Hair follicular keratinocyte (primary cell): ENCODE measurements around a stretch of chr6.

- RAMPAGE, long total RNA, result no peak
These were observed 102.6 kb upstream of the MLN start for GRCh38 chr6:33906282-33906888.

DNA sequence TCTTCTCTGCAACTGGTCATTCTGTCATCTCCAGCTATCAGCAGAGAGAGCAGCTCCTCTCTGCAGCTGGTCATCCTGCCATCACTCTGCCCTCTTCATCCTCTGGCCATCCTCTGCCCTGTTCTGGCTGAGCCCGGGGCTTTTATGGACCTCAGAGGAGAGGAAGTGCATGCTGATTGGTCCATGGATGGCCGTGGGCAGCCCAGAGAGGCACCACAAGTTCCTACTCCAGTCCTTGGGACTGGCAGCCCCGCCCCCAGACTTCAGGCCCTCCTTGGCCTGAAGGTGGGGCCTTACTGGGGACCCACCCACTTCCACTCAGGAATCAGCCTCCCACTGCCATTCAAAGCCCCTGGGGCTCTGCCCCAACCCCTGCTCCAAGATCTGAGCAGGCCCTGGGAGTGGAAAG, 34.3 kb upstream of the HMGA1 start:
- RAMPAGE, long total RNA, result no peak

DNA sequence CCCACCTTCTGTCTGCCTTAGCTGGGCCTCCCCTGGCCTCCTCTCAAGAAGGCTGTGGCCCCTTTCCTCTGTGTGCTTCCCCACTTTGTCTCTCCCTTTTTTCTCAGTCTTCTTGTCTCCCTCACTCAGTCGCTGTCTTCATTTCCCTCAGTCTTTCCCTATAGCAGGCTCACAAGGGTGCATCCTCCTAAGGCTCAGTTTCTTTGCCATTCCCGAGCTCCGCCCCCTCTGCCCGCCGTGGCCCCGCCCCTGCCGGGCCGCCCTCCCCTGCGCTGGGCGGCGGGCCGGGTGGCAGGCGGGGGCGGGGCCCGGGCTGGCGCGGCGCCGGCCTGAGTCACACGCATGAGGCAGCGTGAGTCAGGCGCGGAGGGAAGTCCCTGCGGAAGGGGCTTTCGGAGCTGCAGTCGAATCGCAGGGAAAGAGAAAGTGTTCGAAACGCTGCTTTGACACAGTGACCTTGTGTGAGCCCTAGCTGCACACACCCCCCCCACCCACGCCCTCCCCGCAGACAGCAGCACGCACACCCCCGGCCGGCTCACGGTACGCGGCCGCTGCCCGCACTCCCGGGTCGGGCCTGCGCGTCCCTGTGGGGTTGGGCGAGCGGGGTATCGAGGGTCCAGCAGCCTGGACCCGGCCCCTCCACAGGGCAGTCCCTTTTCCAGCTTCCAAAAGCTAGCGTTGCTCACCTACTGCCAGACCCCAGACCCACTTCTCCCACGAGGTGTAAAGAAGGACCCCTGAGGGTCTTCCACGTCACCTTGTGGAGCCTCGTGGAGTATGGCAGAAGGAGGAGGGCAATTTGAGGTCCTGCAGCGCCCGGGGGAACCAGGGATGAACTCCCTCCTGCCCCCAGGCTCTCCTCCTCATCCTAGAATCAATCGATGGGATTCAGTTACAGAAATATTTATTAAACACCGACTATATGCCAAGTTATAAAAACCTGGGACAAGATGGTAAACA, 12.6 kb upstream of the HMGA1 start:
- RAMPAGE, long total RNA, result no peak

DNA sequence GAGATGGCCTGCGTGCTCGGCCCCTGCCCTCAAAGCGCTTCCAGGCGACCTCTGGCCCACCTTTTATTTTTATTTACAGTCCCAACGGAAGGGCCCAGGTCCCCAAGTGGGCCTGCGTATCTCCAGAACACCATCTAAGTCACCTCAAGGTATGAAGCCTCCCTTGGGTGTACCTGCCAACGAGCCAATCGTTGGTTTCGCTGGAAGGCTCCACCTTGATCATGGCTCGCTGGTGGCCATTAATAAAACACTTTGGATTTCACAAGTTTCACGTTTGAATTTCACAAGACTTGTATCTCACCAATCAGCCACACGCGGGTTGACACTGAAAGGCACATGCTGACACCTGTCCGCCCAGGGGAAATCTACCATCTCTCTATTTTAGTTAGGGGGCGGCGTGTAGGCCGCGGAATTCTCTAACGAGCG, 635 bp upstream of the HMGA1 start:
- RAMPAGE, long total RNA, result no peak

DNA sequence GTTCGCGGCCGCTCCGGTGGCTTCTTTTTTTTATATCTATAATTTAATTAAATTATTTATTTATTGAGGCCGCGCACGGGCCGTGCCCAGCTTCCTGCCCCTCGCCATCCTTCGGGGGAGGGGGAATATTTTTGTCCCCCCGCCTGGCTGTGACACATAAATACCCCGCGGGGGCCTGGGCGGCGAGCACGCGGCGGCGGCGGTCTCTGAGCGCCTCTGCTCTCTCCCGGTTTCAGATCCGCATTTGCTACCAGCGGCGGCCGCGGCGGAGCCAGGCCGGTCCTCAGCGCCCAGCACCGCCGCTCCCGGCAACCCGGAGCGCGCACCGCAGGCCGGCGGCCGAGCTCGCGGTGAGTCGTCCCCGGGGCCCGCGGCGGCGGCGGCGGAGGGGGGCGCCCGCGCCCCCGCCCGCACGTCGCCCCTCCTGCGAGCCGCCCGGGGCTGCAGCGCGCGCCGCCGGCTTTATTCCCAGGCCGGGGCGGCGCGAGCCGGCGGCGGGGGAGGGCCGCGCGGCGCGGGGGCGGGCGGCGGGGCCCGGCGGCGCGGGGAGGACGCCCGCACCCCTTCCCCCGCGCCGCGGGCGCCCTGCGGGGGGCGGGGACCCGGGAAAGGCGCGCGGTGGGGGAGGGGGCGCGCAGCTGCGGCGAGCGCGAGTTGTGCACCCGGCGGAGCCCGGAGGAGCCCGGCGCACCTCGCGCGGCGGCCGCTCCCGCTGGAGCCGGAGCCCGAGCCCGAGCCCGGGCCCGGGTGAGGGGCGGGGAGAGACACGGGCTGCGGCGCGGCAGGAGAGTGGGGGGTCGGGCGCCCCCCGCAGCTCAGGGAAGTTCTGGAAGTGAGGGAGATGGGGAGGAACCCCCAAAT, 525 bp downstream of the HMGA1 start:
- RAMPAGE, long total RNA, result no peak

GRCh38 chr6:34238438-34239048, 1.9 kb downstream of the HMGA1 start:
- RAMPAGE, long total RNA, result no peak

- RAMPAGE, long total RNA, result no peak
These were observed 1.7 kb downstream of the NUDT3 start for GRCh38 chr6:34390409-34391470.

DNA sequence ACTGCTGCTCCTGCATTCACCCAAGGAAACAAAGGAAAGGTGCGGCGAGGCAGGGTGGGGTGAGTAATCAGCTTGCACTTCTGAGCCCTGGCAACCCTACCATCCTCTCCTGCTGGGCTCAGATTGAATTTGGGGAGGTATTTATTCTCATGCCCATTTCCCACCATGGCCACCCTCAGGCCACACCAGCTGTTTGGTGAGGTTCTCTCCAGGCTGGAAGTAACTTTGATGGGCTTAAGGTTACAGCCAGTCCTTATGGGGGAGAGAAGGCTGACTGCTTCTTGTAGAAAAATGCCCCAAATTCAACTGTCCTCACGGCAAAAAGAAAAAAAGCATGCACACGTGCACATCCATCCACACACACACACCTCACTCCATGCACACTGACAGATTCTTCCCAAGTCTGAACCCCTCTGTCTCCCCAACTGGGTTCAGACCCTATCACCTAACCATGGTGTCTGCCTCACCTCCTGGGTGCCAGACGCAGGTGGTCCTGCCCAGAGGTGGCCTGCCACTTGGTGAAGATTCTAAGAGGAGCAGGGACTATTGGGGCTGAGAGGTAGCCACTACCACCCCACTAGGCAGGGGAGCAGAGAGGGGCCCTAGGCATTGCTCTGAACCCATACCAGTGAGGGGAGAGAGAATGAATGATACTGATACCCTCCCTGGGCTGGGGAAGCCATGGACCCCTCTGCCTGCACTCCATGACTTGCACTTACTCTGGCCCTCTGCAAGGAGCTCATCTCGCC, 31.5 kb upstream of the SPDEF start:
- RAMPAGE, long total RNA, result no peak

- RAMPAGE, long total RNA, result no peak
These were observed 45.0 kb upstream of the SPDEF start for GRCh38 chr6:34601048-34601650.

GRCh38 chr6:34679407-34679971, 17.1 kb downstream of the ILRUN start:
- RAMPAGE, long total RNA, result no peak

- RAMPAGE, long total RNA, result no peak
These were observed 12.7 kb upstream of the ILRUN start for GRCh38 chr6:34709191-34709838.

DNA sequence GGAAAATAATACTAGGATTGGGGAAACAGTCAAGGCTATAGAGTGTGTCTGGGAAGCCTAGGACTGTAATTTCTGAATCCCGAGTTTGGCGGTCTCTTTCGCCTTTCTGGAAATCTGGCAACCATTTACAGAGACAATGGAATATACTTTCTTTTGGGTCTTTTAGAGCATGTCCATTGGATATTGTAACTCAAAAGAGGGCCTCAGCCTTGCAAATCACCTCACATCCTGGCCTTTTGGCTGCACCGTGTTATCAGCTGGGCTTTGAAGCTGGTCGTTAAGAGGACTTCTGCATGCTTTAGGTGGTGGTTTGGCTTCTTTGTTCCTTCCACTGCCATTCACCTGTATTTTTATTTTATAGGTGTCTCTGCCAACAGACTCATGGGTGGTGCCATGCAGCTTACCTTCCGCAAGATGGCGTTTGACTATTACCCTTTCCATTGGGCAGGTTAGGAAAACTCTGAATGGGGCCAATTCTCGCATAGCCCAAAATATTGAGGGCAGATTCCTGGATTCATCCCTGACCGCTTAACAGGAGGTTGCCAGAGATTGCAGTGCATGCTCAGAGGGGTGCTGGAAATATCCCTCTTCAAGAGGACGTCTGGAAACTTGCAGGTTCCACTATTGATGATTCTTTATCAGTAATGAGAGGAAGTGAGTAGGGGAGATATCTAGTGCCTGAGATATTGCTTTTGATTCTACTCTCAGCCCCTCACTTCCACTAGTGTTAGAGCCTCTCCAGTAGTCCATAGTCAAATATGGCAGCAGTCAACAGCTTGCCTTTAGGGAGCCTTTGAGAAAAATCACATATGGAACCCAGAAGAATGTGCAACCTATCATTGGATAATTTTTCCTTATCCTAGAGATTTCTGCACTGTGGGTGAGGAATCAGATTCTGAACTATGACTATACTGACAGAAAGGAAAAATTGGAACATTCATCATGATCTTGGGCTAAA, 32.3 kb downstream of the TAF11 start:
- RAMPAGE, long total RNA, result no peak

GRCh38 chr6:34858799-34859482, 28.9 kb downstream of the TAF11 start:
- RAMPAGE, long total RNA, result no peak

DNA sequence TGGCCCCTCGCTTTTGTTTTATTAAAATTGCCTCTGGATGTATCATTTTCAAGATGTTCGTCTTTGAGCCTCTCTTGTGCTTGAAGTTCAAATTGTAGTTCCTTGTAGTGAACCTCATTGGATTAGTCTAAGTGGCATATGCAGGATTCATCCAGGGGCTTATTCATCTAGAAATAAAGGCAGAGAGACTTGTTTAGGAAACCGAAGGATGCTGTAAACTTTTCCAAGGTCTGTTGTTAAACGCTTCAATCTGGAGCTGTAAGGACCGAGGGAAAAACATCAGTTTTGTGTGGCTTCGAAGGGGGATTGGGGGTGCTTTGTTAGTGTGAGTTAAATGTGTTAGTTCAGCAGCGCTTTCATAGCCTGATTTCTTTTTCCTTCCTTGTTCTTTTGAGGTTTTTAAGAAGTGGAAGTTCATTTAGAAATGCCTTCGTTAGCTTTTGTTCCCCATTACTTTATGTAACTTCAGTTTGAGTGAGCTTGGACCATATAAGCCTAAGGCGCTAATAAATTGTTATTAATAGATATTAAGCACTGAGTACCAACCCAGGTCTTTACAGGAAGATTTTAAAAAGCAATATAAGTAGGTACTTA, 1.4 kb downstream of the ANKS1A start:
- RAMPAGE, long total RNA, result no peak

DNA sequence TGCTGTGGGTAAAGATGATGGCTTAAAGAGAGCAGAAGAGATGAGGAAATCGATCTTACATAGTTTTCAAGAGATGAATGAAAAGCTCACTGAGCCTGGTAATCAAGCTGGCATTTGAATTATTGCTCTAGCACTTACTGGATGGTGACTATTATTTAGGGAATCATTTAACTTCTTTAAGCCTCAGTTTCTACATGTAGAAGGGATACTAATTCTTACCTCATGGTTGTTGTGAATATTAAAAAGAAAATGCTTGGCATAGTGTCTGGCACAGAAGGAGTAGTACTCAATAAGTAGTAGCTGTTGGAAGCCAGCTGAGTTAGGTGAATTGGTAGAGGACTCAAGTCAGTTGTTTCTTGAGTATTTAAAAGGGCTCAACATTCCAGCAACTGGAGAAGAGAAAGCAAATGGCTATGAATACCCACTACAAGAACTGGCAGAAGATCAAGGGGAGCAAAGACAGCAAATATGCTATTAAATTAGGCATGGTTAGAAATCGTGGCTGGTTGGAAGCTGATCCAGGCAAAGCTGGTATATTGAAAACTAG, 121.9 kb downstream of the ANKS1A start:
- RAMPAGE, long total RNA, result no peak

- RAMPAGE, long total RNA, result no peak
These were observed 116.7 kb downstream of the TCP11 start for GRCh38 chr6:35023990-35025200.

DNA sequence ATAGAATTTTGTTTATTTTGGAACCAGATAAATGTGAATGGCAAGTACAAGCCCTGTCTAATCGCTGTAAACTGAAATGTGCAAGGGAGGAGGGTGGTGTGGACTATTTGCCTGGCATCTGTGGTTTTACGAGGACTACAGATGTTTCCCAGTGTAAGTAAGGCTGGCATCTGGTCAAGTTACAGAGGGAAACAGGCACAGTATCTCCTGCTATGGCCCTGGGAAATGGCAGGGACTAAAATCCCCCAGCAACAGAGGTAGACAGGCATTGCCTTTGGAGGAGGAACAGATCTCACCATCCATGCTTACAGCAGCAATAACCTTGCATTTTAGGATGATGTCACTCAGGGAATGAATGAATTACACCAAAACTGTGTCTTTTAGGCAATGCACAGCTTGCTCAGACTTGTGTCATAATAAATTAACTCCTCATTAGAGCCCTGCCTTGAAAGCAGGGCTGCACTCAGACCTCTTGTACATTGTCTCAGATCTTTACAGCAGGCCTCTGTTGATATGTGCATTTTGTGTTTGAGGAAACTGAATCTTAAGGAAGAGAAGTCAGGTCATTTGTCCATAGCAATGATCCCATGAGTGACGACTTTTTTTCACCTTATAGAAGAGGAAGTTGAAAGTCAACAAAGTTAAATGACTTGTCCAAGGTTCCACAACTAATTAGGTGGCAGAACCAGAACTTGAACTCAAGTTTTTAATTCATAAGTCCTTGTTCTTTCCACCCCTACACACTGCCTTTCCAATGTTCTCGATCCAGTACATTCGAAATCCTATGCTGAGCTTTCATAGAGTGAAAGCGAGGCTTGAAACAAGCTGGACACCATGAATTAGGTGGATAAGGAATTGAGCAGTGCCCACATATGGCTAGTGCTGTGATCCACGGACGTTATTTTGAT, 96.1 kb downstream of the TCP11 start:
- RAMPAGE, long total RNA, result no peak

- RAMPAGE, long total RNA, result no peak
These were observed 32.2 kb upstream of the SCUBE3 start for GRCh38 chr6:35181302-35182178.

GRCh38 chr6:35242460-35242927, 17.0 kb upstream of the ZNF76 start:
- RAMPAGE, long total RNA, result no peak

- RAMPAGE, long total RNA, result no peak
These were observed 1.1 kb upstream of the ZNF76 start for GRCh38 chr6:35258528-35258812.